Ileum (tissue), 1 donor: ENCODE results near the genes LRBA, PRSS48 and GATB.

DNA sequence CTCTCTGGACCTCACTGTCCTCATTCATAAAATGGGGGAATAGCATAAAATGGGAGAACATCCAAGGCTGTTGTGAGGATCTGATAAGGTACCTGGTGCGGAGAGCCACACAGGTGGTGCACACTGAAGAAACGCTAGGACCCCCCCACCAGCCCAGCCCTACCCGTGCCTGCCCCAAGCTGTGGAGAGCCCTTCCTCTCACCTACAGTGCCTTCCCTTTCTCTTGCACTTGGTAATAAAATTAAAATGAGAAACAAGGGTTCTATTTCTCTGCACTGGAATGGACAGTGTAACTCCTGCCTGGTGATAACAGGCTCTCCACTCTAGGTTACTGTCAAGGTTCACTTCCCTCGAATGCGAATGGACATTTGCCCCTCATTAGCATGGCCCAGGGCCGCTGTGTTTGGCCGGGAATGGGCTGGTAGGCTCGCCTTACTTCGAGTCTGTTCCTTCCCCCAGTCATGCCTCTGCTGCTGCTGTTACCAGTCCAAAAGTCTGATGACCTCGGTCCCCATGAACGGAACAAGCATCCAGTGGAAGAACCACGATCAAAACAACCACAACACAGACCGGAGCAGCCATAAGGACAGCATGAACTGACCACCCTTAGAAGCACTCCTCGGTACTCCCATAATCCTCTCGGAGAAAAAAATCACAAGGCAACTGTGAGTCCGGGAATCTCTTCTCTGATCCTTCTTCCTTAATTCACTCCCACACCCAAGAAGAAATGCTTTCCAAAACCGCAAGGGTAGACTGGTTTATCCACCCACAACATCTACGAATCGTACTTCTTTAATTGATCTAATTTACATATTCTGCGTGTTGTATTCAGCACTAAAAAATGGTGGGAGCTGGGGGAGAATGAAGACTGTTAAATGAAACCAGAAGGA, 61.4 kb downstream of the EDNRA start:
- PRO-cap: no peak

DNA sequence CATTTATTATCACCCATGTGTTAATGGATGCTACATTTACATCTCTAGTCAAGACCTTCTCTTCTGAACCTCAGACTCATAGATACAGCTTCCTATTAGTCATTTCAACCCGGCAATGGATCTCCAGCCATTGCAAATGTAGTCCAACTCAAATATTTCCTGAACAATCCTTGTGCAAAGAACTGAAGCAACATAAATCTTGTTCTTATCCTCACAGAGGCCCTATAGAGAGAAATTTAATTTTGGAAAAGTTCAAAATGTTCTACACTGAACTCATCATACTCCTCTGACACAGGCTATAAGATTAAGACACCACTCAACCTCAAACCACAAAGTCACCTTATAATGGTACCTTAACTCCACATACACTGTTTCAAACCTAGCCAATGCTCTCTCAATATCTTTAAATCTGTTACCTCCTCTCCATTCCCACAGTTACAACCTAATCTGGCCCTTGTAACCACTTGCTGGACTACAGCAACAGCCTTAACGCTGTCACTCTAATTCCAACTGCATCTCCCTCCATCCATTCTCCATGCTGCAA, 3.1 kb downstream of the PRMT9 start:
- PRO-cap: no peak

DNA sequence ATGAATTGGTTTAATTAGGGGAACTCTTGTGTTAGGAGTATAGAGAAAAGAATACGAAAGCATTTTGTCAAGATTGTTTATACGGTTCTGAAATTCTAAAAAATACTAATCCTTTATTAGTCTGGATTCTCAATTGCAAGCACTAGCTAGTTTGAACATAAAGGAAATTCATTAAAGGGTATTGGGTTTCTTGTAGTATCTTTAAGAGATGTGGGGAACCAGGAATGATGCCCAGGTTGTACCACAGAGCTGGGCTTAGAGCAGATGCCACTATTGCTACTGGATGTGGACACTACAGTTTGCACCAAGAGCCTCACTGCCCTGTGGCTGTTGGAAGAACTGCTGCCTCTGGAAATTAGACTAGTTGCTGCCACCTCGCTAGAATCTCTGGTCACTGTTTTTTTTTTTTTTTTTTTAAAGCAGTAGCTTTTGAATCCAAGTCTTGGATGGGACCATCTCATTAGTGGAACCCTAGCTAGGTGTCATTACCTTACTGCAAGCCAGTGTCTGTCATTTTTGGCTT, 105.4 kb downstream of the ARHGAP10 start:
- PRO-cap: no peak

DNA sequence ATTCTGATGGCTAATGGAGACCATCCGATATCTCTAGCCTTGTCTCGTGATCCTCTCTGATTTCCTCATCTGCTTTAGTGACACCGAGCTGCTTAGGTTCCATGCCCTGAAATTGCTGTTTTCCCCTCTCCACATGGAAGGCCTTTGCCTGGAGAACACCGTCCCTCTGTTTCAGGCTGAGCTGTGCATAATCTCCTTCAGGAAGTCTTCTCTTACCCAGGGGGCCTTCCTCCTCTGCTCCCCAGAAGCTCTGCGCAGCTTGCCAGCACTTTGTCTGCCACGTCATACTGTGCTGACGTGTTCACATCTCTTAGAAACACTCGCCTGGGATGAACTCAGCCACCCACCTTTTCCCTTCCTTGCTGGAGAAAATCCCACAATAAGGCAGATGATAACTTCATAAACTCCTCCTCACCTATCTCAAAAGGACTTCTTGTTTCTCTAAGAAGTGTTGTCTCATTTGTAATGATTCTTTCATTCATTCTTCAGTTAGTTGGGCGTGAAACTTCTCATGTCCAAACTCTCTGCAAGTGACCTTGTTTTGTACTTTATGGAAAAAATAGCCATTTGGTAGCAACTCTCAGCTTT, 110.7 kb downstream of the ARHGAP10 start:
- PRO-cap: no peak

DNA sequence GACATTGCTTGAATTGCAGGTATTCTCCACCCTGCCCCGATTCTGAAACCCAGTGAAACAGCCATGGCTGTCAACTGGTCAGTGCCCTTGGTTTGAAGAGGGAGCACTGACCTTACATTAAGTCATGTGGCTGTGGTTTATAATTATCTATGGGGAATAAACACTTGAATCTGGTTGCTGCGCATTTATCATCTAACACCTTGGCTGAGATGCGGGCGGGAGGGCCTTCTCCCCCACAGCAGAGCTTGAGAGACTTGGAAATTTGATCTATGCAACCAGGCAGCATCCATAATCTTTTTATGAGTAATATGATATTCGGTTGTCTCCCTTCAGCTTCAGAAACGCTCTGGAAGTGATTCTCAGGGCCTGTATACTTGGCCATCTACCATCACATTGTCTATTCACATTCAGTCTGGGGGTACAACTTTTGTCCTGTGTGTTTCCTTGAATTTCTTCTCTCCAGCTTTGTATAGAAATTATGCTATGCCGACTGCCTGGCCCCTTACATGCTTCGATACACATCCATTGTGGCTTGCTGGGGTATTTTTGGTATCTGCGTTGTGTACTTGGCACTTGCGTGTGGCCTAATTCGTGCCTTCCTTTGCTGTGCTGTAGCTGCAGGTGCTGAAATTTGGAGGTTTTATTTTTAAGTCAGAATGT, 321.5 kb downstream of the ARHGAP10 start:
- PRO-cap: no peak

- PRO-cap: no peak
Observed at GRCh38 chr4:148060365-148061513, 328.9 kb downstream of the ARHGAP10 start.

GRCh38 chr4:148216586-148217452, 225.4 kb downstream of the NR3C2 start:
- PRO-cap: no peak

DNA sequence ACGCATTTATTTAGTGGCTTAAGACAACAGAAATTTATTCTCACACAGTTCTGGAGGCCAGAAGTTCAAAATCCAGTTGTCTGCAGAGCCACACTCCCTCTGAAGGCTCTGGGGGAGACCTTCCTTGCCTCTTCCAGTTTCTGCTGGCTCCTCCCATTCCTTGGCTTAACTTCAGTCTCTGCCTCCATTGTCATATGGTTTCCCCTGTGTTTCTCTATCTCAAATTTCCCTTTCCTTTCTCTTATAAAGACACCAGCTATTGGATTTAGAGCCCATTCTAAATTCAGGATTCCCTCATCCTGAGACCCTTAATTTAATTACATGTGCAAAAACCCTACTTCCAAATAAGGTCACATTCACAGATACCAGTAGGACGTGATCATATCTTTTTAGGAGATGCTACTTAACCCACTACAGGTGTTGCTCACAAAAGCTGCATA, 44.3 kb downstream of the NR3C2 start:
- PRO-cap: no peak

GRCh38 chr4:148442579-148443615, 683 bp upstream of the NR3C2 start:
- PRO-cap: bidirectional peak, plus-strand start at chr4:148442737, minus-strand start at chr4:148442333

GRCh38 chr4:148834662-148835532, 392.7 kb upstream of the NR3C2 start:
- PRO-cap: no peak

- PRO-cap: no peak
Observed at GRCh38 chr4:150395455-150395975, 186.4 kb upstream of the MAB21L2 start.

DNA sequence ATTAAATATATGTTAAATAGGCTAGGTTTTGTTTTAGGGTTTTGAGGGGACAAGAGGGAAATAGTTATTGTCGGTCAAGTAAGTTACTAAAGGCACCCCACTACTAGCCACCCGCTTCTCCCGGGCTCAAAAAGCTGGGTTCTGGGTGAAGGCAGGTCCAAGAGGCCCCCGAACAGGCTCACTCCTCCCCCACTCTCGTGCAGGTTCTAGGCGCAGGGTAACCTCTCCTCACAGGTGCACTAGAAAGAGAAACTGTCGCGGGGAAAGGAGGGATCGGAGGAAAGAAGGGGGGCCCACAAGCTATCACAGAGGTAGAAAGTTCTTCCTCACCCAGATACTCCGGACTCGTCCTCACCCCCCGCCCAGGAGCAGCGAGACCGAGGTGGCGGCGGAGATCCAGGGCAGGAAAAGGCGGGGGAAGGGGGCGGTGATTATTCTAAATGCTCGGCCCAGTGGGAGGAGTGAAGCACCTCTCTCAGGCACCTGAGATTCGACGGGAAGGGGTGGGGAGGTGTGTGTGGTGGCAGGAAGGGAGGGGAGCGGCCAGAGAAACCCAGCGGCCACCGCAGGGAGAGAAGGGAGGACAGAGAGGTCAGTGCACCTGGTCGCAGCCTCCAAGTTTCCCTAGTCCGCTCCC, at the start of gene LRBA:
TSS of gene LRBA (minus strand) at position 413 of the 637 bp plus-strand sequence.
- PRO-cap: bidirectional peak, plus-strand start at position 521 of the sequence, minus-strand start at position 413 of the sequence

- PRO-cap: no peak
Observed at GRCh38 chr4:151035213-151035559, 20.1 kb upstream of the LRBA start.

GRCh38 chr4:151103520-151104489, 4.4 kb downstream of the RPS3A start:
- PRO-cap: no peak

- PRO-cap: no peak
Observed at GRCh38 chr4:151276830-151277261, at the start of gene PRSS48. Gene PRSS48 (plus strand): TSS chr4:151277161.

- PRO-cap: no peak
Observed at GRCh38 chr4:151284236-151285454, 7.7 kb downstream of the PRSS48 start.

- PRO-cap: no peak
Observed at GRCh38 chr4:151667991-151668611, 92.7 kb downstream of the GATB start.

- PRO-cap: no peak
Observed at GRCh38 chr4:151674578-151675515, 86.0 kb downstream of the GATB start.

GRCh38 chr4:151729798-151730953, 30.6 kb downstream of the GATB start:
- PRO-cap: no peak

- PRO-cap: bidirectional peak, plus-strand start at chr4:151761121, minus-strand start at chr4:151760993
Observed at GRCh38 chr4:151760879-151761630, at the start of gene GATB. Gene GATB (minus strand): TSS chr4:151761007.